SK-N-MC (cell line): ENCODE data around the genes PKDCC and KCNG3.

DNA sequence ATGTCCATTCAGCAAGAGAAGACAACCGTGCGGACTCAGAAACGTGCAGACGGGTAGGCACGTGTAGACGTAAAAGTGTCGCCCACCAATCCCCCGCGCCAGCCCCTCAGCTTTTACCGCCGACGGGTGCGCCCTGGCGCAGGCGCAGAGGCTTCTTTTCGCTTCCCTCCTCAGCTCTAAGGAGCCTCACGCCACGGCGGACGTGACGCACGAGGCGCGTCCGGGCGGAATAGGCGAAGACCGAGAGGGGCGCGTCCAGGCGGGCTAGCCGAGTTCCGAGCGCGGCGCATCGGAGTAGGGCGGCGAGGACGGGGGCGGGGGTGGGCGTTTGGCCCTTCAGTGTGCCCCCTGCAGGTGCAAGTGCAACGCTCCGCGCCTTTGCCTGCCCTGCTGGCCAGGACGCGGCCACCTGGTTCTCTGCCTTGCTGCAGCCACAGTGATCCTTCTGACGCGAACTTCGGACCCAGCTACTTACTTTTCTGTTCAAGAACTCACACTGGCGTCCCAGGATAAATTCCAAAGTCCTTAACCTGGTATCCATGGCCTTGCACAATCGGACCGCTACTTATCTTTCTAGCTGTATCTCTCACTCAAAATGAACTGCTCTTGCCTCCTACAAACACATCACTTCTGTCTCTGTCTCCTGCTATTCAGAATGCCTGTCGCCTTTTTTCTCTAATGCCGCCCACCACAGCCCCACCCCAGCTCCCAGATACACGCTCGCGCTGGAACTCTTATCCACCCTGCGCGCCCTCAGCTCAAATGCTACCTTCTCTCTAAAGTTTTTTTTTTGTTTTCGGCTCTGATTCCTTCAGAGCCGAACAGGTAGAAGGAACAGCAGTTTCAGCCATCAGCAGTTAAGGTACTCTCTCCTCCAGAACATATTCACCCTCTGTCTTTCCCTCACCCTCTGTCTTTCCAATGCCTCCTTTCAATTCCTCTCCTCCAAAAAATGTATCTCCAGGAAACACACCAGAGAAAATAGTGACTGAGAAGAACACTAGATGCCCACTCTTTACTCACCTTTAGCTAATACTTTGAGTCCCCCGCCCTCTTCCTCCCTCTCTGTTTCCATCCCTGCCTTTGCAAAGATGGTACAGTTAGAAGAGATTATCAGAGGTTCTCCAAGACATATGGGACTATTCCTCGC, 3.7 kb upstream of the SOS1 start:
- RRBS, result no CpG with 5 or more reads among the region's 64 CpGs

DNA sequence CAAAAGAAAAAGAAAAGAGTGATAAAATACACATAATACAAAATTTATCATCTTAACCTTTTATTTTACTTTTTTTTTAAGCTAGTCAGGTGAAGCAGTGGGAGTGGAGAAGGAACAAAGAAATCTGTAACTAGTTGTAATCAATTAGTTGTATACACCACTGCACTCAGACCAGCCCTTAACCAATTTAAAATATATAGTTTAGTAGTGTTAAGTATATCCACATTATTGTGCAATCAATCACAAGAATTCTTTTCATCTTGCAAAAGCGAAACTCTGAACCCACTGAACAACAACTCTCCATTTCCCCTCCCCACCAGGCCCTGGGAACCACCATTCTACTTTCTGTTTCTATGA, 7.9 kb upstream of the SOS1 start:
- RRBS, result no CpG with 5 or more reads among the region's 1 CpG

DNA sequence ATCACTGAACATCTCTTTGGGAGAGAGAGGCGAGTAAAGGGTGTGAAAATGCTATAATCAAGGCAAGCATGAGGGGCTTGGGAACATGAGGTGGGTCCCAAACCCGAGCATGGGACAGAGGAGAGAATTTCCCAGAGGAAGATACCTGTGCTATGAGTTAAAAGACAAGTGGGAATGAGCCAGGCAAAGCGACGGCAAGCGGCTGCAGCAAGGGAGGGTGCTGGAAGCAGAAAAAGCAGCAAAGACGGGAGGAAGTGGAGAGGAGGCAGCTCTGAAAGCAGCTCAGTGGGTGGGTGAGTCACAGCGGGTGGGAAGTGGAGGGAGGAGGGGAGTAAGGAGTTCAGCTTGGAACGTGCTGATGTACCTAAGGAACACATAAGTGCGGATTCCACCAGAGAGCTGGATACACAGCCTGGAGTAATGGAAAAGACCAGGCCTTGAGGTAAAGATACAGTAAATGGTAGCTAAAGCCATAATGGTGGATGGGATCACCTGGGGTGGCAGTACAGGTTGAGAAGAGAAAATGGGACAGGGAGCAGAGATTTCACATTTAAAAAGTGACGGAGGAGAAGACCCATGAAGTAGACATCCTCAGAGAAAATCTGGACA, 41.4 kb downstream of the THUMPD2 start:
- RRBS, result no CpG with 5 or more reads among the region's 10 CpGs

- RRBS, result no CpG with 5 or more reads among the region's 9 CpGs
These were observed 169.4 kb downstream of the SLC8A1 start for GRCh38 chr2:40282466-40283003.

GRCh38 chr2:40367290-40368091, 84.4 kb downstream of the SLC8A1 start:
- RRBS, result no CpG with 5 or more reads among the region's 9 CpGs

GRCh38 chr2:40407348-40408227, 44.3 kb downstream of the SLC8A1 start:
- RRBS, result no CpG with 5 or more reads among the region's 3 CpGs

DNA sequence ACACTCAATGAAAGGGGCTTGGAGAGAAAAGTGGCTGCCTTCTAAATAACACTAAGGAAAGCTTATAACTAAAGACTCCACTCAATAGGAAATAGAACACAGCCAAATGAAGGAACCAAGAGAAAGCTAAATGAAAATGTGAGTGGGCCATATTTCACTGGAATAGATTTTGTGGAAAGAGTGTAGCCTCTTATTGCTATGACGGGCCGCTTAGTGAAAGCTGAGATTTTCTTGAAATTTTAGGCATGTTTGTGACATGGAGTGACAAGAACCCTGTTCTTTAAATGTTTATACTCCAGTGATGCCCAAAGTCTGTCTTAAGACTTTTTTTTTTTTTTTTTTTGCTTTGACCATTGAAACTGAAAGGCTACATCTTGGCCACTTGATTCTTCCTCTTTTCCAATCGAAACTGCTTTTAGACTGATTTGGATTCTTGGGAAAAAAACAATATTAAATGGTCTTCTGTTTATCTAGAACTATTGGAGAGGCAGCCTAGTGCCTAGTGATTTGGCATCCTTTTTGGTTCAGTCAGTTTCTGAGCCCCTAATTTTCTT, 2.3 kb upstream of the SLC8A1 start:
- RRBS, result no CpG with 5 or more reads among the region's 3 CpGs

- RRBS, result no CpG with 5 or more reads among the region's 3 CpGs
These were observed 35.7 kb upstream of the SLC8A1 start for GRCh38 chr2:40487498-40488082.

- RRBS, result no CpG with 5 or more reads among the region's 13 CpGs
These were observed 505.7 kb upstream of the SLC8A1 start for GRCh38 chr2:40957481-40958105.

- RRBS, result no CpG with 5 or more reads among the region's 1 CpG
These were observed 627.1 kb upstream of the SLC8A1 start for GRCh38 chr2:41079001-41079404.

- RRBS, result no CpG with 5 or more reads among the region's 4 CpGs
These were observed 437.3 kb upstream of the PKDCC start for GRCh38 chr2:41610446-41610998.

DNA sequence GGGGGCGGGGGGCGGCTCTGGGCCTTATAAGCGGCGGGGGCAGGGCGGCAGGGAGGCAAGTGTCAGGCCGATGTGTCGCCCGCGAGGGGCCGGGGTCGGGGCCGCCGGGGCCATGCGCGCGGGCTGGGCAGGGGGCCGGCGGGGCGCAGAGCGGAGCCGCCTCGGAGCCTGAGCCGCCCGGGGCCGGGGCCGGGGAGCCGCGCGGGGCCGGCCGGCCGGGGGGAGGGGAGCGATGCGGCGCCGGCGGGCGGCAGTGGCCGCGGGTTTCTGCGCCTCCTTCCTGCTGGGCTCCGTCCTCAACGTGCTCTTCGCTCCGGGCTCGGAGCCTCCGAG, at the start of gene PKDCC:
Gene PKDCC (plus strand): TSS at position 54 of the 333 bp plus-strand sequence.
- RRBS, result 1% methylated on average over 20 of the region's 47 CpGs

DNA sequence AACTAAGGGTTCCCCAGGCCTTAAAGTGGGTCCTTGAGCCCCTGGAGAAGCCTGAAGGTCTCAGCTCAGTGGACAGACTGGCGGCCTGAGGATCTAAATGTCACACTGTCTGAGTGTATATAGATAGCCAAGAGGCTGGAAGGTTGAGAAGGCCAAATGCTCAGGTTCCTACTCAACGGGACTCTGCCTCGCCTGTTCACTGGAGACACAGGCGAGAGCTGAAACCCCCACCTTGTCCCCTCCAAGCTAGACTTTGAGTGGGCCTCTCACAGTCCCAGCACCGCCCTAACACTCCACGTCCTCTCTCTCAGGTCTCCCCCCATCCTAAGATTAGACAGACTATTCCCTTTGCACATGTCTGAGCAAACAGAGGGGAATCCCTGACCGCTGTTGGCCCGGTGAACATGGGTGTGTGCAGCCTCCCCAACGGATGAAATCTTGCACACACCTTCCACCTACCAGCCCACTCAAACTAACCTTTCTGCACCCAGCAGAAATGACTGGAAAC, 1.7 kb downstream of the PKDCC start:
- RRBS, result no CpG with 5 or more reads among the region's 9 CpGs

DNA sequence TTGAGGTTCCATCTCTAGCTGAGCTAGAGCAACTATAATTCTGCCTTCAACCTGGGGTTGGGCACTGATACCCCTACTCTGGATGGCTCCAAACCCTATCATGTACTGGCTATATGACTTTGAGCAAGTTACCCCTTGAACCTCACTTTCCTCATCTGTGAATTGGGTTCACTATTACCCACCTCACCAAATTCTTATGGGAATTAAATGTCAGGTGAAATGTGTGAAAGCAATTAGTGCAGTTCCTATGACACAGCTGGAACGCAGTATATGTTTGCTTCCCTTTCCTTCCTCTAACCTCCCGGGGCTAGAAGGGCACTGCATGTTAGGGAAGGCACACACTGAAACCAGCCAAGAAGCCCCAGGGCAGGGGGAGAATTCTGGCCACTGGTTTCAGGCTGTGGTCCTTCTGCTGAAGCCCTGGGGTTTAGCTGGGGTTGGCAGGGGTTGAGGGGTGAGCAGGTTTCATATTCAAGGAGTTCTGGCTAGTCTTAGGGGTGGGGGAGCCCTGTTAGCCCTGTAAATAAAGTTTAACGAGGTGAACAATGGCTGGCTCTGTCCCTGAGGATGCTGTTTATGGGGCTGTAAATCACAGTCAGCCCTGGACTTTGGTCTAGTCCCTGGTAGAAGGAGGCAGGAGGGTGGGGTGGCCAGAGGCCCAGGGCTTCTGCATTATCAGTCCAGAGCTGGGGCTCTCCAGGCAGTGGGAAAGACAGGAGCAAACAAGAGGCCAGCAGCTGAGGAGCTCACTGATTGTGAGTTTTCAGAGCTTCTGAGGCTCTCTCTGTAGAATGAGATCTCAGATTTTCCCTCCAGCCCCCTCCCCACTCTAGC, 8.0 kb downstream of the PKDCC start:
- RRBS, result no CpG with 5 or more reads among the region's 3 CpGs

GRCh38 chr2:42099307-42099861, 51.6 kb downstream of the PKDCC start:
- RRBS, result no CpG with 5 or more reads among the region's 3 CpGs

DNA sequence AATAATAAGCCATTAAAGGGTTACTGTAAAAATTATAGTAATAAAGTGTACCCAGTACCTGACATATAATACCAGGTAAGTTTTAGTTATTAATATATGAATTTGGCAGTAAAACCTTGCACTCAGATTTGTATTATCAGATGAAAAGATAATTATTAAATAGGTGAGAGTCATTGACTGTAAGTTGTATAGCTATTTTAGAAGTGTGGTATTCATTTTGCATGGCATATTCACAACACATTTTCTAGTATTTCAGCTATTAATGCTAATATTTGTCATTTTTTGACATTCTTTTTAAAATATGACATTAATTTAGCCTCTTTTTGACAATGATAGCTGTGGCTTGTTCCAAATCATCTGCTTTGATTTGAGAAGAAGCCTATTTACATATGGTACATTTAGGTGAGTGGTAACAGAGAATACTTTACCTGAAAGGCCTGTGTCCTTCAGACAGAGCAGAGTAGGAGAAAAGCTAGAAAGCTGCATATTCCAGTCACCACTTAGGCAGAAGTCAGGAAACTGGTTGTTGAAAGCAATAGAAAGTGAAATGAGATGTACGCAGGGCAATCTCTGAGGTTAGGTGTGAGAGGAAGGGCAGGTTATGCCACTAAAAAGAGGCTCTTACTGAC, 93.8 kb downstream of the COX7A2L start:
- RRBS, result no CpG with 5 or more reads among the region's 1 CpG

DNA sequence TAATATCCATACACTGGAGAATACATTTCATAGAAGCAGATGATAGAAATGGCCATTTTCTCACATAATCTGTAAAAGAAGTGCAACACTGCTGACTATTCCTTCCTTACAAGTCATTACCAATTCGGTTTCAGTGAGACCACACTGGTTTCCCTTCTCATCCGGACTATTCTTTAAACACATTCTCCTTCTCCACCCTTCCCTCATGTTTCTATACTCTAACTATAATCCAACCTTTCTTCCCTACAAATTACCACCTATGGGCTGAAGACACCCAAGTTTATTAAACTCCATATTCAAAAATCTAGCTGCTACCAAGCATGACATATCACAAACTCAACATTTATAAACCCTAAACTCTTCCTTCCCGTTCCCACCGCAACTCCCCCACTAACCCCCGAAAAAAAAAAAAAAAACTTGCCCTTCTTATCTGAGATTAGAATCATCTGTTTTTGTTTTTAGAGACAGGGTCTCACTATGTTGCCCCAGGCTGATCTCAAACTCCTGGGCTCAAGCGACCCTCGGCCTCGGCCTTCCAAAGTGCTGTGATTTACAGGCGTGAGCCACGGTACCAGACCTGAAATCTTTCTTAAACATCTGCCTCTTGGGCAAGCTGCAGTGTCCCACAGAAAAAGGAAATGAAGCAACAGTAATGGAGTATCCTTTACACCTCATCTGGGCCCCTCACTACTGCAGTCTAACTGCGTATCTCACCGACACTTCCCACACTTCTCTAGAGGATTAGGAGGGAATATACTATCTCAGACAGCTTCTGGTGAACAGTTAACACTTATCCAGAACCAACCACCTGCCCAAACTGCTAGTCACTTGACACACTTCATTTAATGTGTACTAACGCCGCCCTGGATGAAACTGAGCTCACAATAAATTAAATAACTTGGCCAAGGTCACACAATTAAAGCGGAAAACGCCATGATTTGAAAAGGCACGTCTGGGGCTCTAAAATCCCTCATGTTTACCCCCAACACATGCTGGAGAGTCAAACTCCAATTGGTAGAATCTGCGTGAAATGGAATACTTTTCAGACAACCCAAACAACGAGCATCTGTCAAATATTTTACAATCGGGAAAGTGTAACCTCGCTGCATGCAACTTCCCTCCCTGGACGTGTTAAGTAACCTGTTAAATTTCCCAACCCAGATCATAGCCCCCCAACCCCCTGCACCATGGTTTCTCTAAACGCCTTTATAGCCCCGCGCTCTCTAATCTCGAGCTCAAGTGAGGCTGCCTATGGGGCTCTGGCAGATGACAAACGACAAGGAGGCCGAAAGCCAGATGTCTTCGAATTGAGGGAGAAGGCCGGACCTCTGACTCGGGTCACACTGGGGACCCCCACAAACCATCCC, 1.1 kb downstream of the COX7A2L start:
- RRBS, result 1% methylated on average over 2 of the region's 31 CpGs

DNA sequence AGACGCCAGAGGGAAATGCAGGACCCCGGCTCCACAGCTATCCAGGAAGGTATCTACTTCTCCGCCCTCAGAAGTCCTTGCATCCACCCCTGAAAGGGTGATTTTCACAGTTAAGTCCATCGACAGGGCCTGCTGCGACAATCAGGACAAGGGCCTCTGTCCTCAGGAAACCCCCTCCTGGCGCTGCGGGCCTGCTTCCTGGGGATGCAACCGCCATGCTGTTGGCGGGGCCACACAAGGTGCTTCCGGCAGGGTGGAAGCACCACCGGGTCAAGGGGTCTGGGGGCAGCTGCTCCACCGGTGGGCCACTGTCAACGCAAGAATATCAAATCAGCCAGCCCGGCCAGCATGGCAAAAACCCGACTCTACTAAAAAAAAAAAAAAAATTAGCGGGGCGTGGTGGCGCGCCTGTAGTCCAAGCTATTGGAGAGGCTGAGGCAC, 63.9 kb upstream of the COX7A2L start:
- RRBS, result 97% methylated on average over 2 of the region's 19 CpGs

GRCh38 chr2:42493895-42494401, at the start of gene KCNG3:
Gene KCNG3 (minus strand): TSS chr2:42493982.
- RRBS, result 1% methylated on average over 51 of the region's 66 CpGs

GRCh38 chr2:42569094-42569776, 803 bp downstream of the MTA3 start:
- RRBS, result 2% methylated on average over 3 of the region's 20 CpGs